ENCODE results near the gene PROSER2.

DNA sequence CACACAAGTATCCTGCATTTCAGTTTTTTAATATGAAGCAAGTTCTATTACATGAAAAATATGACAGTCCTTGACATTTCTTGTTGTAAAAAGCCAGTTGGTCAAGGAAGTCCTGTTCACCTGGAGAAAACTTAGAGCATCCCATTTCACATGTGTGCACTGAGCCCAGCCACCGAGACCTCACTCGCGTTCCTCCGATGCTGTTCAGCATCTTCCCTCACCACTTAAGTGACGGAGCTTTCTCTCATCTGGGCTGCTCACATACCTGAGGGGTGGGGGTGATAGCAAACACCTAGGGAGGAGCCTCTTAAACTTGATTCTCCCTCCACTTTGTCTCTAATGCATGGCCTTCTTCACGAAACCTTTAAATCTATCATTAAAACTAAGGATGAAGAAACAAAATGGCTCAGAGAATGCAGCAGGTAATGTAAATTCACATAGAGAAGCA is 950.2 kb downstream of the GATA3 start:
- PRO-cap: no peak
- RAMPAGE, long total RNA, 4 experiments: no peak in any of the 4 experiments

DNA sequence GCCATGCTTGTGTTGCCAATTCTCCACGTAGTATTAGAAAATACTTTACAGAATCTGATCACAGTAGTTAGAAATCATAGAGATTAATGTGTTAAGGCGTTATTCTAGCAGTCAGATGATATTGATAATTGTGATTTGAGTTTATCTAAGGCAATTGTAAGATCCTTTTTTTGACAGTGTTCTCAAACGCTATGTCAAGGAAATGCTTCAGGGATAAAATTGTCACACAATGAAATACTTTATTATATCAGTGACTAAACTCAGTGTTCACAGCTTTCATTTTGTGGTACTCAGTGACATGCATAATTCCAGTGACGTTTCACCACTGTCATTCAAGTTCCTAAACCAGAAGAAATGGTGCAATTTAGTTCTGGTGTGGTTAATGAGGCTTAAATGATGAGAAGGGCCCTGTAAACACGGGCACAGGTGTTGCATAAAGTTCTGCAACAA is 1246.9 kb downstream of the GATA3 start:
- PRO-cap: no peak
- RAMPAGE, long total RNA, 4 experiments: no peak in any of the 4 experiments

- PRO-cap: no peak
- RAMPAGE, long total RNA, 4 experiments: no peak in any of the 4 experiments
Observed at GRCh38 chr10:10985448-10985730, 32.3 kb upstream of the CELF2 start.

DNA sequence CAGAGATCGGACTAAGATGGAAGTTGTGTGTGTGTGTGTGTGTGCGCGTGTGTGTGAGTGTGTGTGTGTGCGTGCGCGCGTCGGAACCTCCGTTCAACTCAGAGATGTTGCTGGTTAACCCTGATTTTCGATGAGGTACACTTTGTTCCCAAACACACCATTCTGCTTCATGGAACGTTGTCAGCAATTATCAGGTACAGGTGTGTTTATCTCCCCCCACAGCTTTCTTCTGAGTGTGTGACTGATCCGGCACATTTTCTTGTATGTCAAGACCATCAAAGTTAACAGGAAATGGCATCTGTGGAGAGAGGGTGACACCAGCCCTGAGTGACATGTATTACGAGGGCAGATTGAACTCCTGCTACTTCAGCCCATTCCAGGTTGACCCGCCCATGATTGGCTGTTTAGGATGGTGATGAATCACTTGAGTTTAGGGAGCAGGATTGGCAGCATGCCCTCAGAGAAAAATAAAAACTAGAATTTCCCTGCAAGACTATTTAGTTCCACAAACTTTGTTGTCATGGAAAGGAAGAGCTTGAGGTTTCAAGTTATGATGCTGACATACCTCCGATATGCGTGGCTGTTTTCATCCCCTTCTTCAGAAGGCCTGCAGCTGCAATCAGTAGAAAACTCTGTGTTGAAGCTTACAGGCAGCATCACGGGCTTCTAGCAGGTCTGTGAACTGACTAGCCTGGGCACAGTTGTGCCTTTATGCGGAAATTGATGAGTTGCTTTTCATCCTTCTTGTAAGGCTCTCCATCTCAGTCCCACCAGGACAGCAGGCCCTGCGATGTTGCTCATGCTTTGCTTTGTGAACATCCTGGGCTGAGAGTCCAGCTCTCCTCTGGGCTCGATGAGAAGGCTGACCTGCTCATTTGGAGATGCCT is 8.1 kb upstream of the CELF2 start:
- PRO-cap: no peak
- RAMPAGE, long total RNA, 4 experiments: no peak in any of the 4 experiments

GRCh38 chr10:11024515-11024930 is 6.9 kb downstream of the CELF2 start:
- PRO-cap: no peak
- RAMPAGE, long total RNA, 4 experiments: no peak in any of the 4 experiments

DNA sequence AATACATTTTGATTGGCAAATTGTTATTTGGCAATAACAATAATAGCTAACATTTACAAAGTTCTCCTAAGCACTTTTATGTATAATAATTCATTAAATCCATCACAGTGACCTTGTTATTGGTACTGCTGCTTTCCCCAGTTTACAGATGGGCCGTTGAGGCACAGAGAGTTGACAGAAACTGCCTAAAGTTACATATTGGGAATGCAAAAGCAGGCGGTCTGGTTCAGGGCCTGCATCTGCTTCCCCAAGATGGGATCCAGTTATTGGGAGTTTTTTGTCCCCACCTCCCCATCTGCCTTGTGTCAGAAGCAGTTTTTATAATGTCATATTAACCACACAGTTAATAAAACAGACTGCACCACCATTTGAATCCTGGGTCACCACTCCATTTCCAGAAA is 67.8 kb downstream of the CELF2 start:
- PRO-cap: no peak
- RAMPAGE, long total RNA, 4 experiments: no peak in any of the 4 experiments

GRCh38 chr10:11141743-11142333 is 124.2 kb downstream of the CELF2 start:
- PRO-cap: no peak
- RAMPAGE, long total RNA, 4 experiments: no peak in any of the 4 experiments

GRCh38 chr10:11165600-11166600 is 148.2 kb downstream of the CELF2 start:
- PRO-cap: bidirectional peak, plus-strand start at chr10:11165959, minus-strand start at chr10:11165864; bidirectional peak, plus-strand start at chr10:11166364, minus-strand start at chr10:11166242
- RAMPAGE, long total RNA, 4 experiments: no peak in any of the 4 experiments

- PRO-cap: no peak
- RAMPAGE, long total RNA, 4 experiments: no peak in any of the 4 experiments
Observed at GRCh38 chr10:11174746-11175456, 157.2 kb downstream of the CELF2 start.

- PRO-cap: no peak
- RAMPAGE, long total RNA, 4 experiments: no peak in any of the 4 experiments
Observed at GRCh38 chr10:11214345-11215096, 196.8 kb downstream of the CELF2 start.

DNA sequence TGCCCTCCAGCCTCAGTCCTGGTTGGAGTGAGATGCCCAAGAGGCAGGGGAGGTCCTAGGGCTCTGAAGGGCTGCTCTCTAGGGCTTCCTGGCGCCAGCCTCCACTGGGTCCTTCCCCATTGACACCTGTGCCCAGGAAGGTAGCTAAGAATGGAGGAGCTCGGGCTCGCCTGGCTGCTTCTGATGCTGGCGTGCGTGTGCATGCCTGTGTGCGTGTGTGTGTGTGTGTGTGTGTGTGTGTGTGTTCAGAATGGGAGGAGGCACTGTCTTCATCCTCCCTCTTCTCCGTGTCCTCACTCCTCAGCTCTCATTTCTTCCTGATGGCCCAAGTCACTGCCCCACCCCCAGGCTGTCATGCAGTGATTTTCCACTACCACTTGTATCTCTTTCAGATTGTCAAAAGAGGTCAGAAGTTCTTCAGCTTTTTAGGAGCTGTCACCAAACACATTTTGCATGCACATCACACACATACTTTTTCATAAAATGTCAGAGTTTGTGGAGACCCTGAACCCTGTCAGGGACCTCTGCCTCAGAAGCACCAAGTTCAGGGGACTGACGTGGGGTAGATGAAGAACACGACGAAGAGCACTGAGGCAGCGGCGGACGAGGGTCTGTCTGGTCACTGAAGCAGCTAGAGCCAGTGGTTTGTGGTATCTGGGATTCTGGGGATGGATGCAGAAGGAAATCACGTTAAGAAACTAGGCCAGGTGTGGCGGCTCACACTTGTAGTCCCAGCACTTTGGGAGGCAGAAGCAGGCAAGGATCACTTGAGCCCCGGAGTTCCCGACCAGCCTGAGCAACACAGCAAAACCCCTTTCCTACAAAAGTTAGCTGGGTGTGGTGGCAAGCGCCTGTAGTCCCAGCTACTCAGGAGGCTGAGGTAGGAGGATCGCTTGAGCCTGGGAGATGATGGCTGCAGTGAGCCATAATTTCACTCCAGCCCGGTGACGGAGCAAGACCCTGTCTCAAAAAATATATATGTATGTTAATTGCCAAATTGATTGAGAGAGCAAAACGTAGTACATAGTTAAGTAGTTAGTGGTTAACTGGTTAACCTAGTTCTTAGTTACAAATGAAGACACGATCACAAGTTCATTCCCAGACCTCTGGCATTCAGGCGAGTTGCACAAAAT is 263.5 kb downstream of the CELF2 start:
- PRO-cap: no peak
- RAMPAGE, long total RNA, 4 experiments: no peak in any of the 4 experiments

GRCh38 chr10:11344542-11344934 is 266.9 kb downstream of the USP6NL start:
- PRO-cap: no peak
- RAMPAGE, long total RNA, 4 experiments: no peak in any of the 4 experiments

DNA sequence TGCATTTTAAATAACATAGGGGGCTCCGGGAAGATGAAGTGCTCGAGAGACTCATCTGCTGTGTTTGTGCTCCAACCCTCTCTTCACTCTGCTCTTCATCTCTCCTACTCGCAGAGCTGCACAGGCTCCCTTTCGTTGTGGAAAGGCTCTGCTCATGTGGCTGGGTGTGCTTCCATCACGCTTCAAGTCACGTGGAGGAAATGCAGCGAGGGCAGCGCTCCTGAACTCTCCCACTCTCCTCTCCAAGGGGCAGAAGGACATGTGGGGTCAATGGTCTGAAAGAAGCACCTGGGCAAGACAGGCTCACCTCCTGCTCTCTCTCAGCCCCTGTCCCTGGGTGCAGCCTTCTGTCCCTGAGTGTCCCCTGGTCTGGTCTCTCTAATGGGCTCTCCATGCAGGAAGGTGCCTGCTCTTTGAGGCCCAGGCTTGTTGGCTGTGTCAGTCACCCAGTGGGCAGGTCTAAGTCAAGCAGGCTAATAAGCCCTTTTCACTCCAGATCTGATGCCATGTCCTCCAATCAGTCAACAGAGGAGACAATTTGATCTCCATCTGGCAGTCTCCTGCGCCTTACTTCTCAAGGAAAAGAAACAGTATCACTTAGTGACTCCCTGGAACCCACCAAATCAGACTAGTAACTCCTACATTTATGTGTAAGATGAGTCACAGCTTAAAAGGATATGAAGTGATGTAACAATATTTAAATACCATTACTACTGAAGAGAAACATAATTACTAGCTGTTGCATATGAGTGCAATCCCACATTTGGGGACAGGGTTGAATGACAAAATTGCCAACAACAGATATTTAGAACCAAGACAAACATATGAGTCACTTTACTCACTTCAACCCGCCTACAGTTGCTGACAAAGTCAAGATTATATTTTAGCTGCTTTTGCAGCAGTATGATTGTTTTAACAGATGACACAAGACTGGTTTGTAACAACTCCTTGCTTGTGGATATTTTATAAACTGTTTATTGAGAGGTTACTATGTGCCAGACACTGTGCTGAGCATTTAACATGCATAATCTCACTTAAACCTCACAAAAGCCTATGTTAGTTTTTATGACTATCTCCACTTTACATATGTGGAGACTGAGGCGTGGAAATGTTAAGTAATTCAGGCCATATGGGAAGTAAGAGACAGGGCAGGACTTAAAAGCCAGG is 72.2 kb downstream of the USP6NL start:
- PRO-cap: no peak
- RAMPAGE, long total RNA, 4 experiments: no peak in any of the 4 experiments

- PRO-cap: no peak
- RAMPAGE, long total RNA, 4 experiments: no peak in any of the 4 experiments
Observed at GRCh38 chr10:11610276-11610526, 1.2 kb downstream of the USP6NL start.

- PRO-cap: no peak
- RAMPAGE, long total RNA, 4 experiments: no peak in any of the 4 experiments
Observed at GRCh38 chr10:11699228-11700085, 42.7 kb upstream of the ECHDC3 start.

DNA sequence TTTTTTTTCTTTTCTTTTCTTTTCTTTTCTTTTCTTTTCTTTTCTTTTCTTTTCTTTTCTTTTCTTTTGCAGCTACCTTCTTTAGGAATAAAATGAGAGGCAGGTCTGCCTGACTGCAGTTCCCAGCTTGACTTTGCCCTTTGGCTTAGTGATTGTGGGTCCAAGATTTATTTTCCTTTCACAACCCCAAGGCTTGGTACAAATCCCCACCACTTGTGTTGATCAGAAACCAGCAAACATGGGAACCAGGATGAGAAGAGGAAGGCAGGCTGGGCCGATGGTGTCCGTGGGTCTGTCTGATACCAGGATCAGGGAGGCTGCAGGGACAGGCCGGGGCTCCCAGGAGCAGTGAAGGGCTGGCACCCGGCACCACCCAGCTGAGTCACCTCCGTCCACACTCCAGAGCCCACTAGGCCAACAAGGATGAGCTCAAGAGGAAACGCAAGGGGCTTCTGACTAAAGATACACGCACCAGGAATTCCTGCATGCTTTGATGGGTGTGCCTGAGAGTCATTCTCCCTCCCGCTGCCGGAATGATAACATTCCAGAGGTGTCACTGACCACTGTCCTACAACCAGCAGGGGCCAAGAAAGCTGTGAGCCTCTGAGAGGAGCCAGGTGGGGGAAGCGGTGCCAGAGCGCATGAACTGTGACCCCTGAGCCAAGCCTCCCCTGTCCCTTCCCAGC is 29.4 kb upstream of the PROSER2 start:
- PRO-cap: no peak
- RAMPAGE, long total RNA, 4 experiments: no peak in any of the 4 experiments

DNA sequence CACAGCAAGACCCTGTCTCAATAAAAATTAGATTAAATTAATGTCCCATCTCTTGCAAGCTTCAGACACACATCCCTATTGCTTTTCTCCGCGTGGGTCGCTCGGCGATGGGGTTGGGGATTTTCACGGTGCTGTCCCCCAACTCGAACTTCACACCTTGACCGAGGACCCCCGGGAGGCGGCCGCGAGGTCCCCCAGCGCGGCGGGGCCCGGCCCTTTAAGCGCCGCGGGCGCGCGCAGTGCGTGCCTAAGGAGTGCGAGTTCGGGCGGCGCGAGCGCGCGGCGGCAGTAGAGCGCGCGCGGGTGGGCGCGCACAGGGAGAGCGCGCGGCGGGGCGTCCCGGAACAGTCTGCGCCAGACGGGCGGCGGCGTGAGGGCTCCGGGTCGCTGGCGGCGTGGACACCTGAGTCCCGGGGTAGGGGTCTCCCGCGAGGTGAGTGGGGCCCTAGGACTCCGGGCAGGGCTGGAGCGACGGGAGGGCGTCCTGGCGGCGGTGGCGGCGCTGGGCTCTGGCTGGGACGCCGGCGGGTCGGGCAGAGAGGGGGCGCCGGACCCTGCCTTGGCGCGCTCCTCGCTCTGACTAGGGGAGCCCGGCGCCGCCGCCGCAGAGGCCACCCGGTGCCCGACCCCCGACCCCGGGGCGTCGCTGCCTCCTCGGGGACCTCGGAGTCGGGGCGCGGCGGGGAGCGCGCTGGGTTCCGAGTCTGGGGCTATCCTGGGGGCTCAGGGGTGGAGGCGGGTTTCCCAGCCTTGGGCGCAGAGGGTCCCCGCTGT is at the start of gene PROSER2:
TSS of gene PROSER2 (plus strand) at position 319 of the 774 bp plus-strand sequence.
- PRO-cap: unidirectional peak, plus-strand start at position 269 of the sequence; unidirectional peak, plus-strand start at position 319 of the sequence
- RAMPAGE, long total RNA, 4 experiments: start-site peak on the plus strand in 2 of 4 experiments, centred at positions 323 to 332 of the sequence, 5 to 27 reads per replicate

DNA sequence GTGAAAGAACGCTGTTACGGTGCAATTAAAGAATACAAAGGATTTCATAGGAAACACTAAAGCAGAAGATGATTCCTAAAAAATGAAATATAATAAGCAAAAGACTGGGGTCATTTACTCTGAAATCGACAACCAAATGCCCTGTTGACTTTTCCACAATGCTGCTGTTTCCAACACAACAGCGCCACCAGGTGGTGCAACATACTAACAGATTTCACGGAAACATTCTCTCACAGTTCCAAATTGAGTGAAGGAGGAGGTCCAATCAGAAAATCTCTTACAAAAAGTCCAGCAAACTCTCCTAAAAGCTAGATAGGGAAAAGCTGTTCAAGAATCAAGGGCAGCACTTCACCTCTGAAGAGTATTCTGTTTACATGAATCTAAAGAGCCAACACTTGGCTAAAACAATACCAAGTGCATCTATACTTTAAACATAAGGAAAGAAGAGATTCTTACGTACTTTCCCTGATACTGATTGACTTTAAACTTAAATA is 56.0 kb downstream of the UPF2 start:
- PRO-cap: no peak
- RAMPAGE, long total RNA, 4 experiments: no peak in any of the 4 experiments

GRCh38 chr10:12163906-12164811 is 31.5 kb downstream of the NUDT5 start:
- PRO-cap: no peak
- RAMPAGE, long total RNA, 4 experiments: no peak in any of the 4 experiments

DNA sequence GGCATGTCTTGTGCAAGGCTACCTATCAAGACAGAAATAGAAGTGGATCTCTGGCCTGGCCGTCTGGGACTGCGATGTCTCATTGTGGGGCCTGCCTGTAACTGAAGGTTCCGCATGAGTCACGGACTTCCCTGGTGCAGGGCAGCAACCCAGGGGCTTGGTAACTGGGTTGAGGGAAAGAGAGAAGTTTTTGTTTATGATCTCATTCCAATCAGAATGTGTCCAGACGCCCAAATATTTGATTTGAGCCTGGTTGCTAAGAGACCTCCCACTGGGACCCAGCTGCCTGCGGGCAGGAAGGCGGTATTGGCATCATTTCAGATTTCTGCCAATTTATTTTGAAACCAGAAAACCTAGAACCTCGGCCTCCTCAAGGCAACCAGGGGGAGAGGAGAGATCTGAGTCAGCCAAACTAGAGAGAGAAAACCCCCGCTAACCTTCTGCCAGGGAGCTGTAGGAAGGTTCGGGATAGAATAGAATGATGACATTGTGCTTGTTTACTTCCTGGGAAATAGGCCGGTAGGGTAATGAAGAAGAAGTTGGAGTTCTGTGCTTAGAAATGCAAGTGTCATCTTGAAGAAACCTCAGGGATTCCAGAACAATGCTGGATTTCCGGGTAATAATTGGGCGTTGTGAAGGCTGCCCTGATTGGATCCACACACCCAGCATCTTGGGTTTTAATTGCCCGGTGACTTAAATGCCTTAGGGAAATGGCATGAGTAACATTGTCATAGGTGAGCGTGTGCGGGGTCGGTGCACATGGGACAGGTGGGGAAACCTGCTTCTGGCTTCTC is 15.5 kb upstream of the CAMK1D start:
- PRO-cap: unidirectional peak, minus-strand start at position 73 of the sequence
- RAMPAGE, long total RNA, 4 experiments: no peak in any of the 4 experiments

Measured in gastroesophageal sphincter (tissue), 4 donors.